Tongue (tissue), 2 donors: ENCODE results near the gene AK9.

DNA sequence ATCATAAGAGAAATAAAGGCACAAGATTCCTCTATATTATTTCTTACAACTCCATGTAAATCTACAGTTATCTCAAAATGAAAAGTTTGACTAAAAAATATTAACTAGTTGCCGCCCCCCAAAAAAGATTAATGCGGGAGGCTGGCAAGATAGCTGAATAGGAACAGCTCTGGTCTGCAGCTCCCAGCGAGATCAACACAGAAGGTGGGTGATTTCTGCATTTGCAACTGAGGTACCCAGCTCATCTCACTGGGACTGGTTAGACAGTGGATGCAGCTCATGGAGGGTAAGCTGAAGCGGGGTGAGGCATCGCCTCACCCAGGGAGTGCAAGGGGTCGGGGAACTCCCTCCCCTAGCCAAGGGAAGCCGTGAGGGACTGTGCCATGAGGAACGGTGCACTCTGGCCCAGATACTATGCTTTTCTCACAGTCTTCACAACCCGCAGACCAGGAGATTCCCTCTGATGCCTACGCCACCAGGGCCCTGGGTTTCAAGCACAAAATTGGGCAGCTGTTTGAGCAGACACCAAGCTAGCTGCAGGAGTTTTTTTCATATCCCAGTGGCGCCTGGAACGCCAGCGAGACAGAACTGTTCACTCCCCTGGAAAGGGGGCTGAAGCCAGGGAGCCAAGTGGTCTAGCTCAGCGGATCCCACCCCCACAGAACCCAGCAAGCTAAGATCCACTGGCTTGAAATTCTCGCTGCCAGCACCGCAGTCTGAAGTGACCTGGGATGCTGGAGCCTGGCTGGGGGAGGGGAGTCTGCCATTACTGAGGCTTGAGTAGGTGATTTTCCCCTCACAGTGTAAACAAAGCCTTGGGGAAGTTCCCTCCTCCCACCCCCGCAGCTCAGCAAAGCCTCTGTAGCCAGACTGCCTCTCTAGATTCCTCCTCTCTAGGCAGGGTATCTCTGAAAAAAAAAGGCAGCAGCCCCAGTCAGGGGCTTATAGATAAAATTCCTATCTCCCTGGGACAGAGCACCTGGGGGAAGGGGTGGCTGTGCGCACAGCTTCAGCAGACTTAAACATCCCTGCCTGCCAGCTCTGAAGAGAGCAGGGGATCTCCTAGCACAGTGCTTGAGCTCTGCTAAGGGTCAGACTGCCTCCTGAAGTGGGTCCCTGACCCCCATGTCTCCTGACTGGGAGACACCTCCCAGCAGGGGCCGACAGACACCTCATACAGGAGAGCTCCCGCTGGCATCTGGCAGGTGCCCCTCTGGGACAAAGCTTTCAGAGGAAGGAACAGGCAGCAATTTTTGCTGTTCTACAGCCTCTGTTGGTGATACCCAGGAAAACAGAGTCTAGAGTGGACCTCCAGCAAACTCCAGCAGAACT, 12.0 kb downstream of the AK9 start:
- RAMPAGE, long total RNA, result no peak

DNA sequence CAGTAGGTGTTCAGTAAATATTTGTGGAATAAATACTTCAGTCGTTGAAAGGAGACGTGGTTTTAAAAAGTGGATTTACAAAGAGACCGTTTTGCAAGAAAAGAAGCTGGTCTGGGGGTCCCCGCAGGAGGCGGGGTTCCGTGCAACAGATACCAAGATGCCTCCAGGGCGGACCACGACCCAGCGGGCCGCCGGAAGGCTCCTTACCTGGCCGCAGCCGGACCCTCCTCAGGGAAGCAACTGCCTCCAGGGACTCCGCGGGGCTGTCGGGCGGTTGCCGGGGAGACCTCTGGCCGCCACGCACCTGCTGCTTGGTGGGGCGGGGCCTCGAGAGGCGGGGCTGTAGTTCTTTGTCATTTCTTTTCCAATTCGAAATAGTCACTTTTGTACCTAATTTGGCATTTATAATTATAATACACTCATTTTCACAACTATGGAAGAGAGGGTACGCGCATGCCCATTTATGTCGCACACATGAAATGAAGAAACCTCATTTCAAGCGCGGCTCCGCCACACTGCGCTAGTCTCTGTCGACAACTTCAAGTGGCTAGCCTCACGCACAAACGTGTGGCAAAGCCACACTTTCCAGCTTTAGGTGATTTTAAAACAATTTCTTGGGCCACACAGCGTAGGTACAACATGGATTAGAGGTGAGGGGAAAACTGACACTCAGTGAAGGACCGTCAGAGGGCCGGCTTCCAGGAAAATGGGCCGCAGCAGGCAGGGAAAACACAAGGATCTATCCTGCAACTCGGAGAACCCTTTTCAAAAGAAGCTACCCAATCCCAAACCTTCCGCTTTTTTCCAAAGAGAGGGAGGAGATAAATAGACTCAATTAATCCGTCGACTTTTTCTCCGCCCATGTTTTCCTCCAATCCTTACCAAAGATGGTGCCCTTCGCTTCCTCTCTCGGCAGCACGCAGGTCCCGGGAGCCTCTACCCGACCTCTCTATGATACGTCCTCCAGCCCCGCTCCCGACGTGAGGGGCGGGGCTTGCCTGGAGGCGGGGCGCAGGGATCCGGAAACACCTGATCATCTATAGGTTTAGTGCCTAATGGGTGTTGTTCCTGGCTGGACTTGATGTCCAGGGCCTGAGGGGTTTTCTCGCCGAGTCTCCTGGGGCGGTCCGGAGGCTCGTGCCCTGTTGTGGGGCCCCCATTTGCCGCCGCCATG, at the start of gene AK9:
Gene AK9, minus strand, starts transcription at position 938 of the 1,174 bp plus-strand sequence.
- RAMPAGE, long total RNA, result start-site peak on the plus strand centred at position 1,016 of the sequence, 76 bp wide, 128 and 76 reads in 2 replicates

- RAMPAGE, long total RNA, result no peak
Observed at GRCh38 chr6:109702803-109703357, 11.8 kb downstream of the FIG4 start.

DNA sequence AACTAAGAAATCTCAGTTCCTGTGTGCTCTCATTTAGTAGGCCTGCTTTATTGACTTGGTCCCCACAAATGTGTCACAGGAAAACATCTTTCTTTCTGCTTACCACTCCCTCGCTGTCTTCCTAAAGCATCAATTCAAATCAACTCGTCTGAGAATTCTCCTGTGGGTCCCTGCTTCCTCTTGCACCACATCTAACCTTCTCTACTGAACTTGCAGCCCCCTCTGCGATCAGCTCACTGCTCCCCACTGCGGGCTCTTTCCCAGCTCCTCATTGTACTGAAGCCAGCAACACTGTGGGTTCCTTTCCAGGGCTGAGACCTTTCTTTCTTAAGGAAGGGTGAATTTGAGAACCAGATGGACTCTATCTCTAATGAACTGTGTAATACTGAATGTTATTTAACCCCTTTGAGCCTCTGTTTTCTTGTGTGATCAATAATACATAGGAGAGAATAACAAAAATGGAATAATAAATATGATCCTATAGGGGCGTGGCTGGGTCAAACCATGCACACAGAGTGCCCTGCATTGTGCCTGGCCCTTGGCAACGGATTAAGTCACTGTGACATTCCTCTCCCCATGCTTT, 10.2 kb upstream of the GPR6 start:
- RAMPAGE, long total RNA, result no peak

- RAMPAGE, long total RNA, result no peak
Observed at GRCh38 chr6:110039409-110039942, 61.4 kb downstream of the GPR6 start.

GRCh38 chr6:110622631-110623488, 146.4 kb upstream of the SLC22A16 start:
- RAMPAGE, long total RNA, result no peak

DNA sequence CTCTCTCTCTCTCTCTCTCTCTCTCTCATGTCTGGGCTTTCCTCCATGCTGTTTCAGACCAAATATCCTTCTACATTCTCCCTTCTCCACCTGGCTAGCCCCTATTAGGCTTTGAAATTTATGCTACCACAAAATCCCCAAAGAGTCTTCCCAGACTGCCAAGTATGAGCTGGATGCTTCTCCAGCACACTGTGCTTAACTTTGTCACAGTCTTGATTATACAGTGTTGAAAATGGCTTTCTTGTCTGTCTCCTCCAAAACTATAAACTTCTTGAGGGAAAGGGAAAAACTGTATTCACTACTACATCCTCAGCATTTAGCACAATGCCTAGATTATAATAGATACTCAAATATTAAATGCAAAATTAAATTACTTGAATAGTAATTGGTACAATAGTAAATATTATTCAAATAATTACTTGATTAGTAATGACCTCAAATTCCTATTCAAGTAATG, 80.7 kb downstream of the CDK19 start:
- RAMPAGE, long total RNA, result no peak

DNA sequence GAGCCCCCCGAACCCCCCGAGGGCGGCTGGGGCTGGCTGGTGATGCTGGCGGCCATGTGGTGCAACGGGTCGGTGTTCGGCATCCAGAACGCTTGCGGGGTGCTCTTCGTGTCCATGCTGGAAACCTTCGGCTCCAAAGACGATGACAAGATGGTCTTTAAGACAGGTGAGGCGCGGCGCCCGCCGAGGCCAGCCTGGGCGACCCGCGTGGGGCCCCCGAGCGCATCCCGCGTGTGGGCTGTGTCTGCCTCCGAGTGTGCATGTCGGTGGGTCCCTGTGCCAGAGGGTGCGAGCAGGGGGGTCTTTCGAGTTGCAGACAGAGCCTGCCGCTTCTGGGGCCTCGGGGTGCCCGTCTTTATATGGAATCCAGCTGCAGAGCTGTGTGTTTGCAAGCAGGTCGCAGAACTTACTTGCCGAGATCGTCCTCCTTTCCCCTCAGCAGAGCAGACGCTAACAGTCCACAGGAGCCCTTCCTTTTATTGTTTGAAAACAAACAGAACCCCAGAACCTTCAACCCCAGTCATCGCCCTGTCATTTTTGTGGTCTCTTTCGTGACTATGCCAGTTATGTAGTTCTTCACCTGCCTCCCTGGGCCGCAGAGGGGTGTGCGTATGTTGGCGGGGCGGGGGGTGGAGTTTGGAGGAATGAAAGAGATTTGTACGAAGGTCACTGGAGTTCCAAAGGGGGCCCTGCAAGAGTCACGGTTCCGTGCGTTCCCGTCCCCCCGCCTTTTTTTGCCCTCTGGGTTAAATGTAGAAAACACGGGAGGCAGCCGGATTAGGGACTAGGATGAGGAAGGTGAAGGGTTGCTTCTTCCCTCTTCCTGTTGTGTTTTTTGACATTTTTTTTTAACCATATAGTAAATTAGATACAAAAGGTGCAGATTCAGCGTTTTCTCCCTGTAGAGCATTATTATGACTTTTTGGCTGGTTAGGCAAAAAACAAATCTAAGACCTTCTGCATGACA, 910 bp downstream of the SLC16A10 start:
- RAMPAGE, long total RNA, result no peak

DNA sequence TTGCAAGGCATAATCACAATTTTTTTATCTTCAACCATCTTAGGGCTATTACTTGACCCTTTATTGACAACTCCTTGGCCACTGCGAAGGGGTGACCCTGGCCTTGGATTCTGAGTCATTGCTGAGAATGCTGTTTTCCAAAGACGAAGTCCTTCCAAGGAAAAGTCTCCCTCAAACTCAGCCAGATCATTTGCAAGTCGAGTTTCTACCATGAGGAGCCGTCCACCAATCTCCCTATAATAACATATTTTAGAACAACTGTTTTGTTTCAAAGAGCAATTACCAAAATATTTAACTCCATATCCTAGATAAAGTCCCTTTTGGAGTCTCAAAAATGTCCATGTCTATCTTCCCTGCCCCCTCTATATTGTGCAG, 108.6 kb downstream of the MFSD4B start:
- RAMPAGE, long total RNA, result no peak

DNA sequence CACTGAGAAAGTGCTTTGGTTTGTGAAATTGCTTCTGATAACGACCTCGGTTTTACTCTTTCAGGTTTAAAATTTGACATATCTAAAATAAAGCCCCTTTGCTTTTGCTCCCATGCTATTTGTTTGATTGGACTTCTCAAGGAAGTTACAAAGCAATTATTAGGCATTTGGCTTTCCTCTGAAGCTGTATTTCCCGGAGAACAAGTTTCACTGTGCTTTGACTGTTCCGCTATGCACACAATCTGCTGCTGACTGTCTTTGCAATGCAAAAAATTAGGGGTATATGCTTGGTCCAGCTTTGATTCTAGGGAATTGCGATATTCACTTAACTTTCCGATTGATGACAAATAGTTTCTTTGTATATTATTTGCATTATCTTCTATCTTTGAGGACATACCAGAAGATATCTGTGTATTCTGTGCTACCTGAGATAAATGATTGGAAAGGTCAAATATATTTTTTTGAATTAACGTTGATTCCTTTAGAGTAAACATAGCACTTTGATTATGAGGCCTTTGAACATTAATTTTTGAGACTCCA, 109.1 kb downstream of the REV3L start:
- RAMPAGE, long total RNA, result no peak

DNA sequence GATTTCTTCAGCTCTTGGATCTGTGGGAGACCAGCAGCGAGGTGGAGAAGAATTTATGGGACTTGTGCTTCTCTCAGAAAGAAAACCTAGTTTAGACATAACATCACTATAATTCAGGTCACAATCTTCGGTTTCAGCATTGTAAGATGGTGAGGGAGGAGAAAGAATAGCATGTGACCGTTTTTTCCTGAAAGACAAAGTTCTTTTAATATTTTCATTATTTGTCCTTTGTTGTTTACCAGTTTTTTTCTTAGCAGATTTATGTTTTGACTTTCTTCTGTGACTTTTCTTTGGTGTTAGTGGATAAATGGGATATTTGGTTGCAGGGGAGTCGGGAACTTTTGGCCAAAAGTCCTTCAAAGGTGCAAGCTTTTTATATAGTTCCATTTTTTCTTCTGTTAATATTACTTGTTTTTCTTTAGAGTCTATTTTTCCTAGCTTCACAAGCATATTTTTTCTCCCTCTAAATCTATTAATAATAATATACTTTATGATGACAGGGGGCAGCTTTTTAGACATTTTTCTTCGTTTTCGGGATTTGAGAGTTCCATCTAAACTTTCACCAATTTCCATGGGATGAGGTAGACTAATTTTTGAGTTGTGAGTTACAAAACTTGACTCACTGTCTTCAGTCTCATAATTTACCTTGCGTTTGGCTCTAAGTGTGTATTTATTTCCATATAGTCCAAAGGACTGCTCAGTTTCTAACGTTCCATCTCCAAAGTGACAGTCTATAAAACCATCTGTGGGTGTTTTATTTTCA, 107.9 kb downstream of the REV3L start:
- RAMPAGE, long total RNA, result no peak

DNA sequence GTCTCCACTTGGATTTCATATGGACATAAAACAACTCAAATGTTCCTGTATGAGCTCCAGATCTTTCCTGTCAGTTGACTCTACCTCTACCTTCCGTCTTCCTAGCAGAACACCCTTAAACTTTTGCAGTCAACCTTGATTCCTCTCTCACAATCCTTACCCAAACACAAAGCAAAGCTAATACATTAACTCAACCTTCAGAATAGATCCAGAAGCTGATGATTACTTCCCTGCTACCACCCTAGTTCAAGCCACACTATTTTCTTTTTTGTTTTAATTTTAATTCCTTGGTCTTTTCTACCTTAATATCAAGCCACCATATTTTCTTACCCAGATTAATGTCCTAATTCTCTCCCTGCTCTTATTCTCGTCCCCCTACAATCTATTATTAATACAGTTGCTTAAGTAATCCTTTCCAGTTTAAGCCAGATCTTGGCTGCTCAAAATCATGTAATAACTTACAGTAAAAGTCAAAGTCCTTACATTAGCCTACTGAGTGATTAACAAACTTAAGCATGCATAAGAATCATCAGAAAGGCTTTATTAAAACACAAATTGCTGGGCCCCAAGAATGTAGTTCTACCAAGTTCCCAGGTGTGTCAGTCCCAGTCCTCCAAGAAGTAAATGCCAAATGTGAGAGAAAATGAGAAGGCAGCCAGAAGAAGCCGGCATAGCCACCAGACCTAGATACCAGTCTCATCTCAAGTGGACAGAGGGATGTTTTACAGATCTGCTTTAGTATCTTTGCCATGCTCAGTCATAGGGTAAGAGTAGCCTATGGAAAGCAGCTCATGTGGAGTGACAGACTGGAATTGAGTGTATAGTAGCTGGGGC, 68.2 kb downstream of the REV3L start:
- RAMPAGE, long total RNA, result no peak

GRCh38 chr6:111536593-111537284, 53.7 kb upstream of the REV3L start:
- RAMPAGE, long total RNA, result no peak

GRCh38 chr6:111620057-111620585, 14.4 kb upstream of the TRAF3IP2 start:
- RAMPAGE, long total RNA, result no peak

GRCh38 chr6:111713021-111713947, 107.6 kb upstream of the TRAF3IP2 start:
- RAMPAGE, long total RNA, result no peak

GRCh38 chr6:111719808-111720283, 114.2 kb upstream of the TRAF3IP2 start:
- RAMPAGE, long total RNA, result no peak

- RAMPAGE, long total RNA, result no peak
Observed at GRCh38 chr6:111750476-111751102, 122.7 kb downstream of the FYN start.

GRCh38 chr6:111754234-111754806, 118.9 kb downstream of the FYN start:
- RAMPAGE, long total RNA, result no peak

GRCh38 chr6:111758364-111758955, 114.8 kb downstream of the FYN start:
- RAMPAGE, long total RNA, result no peak

- RAMPAGE, long total RNA, result no peak
Observed at GRCh38 chr6:111837315-111838432, 35.6 kb downstream of the FYN start.